Bronchus (tissue), 1 donor: ENCODE measurements around the genes SOCS4, KTN1 and CCDC198.

- PRO-cap = no peak
Measured at GRCh38 chr14:54785105-54785773, 117.4 kb downstream of the GCH1 start.

GRCh38 chr14:54842836-54843184 is 59.8 kb downstream of the GCH1 start:
- PRO-cap = no peak

DNA sequence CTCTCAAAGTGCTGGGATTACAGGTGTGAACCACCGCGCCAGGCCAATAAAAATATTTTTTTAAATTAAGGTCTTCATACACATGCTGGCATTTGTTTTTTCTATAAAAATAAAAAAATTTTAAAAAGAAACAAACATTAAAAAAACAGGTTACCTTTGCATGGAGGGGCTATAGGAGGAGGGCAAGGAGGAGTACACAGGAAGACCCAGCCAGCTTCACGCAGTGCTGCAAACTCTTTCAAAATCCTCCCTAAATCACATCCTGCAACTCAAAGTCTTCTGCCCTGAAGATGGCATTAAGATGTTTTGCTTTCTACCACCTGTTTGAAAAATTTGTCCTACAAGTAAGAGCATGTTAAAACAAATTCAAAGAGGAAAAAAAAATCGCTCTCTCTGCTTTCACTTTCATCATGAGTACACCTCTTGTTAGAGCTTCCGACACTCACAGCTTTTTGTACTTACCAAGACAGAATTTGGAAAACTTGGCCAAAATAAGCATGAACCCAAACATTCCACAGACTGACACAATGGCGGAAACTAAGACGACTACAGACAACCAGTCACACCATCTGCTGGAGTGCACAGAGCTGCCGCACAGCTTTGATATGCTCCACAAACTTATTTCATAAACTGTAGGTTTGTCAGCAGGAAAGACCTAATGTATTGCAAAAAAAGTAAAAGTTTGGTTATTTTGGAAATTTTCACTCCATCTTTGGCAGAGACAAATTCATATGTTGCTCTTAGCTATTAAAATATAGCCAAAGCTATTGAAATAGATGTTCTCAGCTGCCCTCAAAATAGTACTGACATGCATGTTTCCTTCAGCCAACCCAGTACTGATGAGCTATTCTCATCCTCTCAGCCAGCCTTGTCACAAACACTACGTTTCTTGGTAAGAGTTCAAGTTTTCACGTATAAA is 21.3 kb downstream of the GCH1 start:
- PRO-cap = unidirectional peak, plus-strand start at position 417 of the sequence; unidirectional peak, plus-strand start at position 563 of the sequence

DNA sequence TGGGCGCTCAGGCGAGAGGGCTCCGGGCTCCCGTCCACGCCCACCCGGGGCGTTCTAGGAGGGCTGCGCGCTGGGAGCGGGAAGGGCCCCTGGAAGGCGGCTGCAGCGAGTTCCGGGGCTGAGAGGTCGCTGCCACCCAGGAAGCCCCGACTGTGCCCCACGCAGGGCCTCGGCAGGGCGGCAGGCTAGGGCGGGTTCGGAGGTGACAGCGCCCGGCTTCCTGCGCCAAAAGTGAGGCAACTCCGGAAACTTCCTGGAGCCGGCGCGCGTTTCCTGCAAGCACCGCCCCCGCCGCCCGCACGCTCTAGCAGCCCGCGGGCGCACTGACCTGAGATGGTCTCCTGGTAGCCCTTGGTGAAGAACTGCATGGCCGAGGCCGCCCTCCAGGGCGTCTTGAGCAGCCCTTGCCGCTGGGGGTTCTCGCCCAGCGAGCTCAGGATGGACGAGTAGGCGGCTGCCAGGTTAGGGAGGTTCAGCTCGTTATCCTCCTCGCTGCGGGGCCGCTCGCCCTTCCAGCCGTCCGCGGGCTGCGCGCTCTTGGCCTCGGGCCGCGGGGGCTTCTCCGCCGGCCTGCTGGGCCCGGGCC is 540 bp downstream of the GCH1 start:
- PRO-cap = bidirectional peak, plus-strand start at position 333 of the sequence, minus-strand start at position 233 of the sequence

DNA sequence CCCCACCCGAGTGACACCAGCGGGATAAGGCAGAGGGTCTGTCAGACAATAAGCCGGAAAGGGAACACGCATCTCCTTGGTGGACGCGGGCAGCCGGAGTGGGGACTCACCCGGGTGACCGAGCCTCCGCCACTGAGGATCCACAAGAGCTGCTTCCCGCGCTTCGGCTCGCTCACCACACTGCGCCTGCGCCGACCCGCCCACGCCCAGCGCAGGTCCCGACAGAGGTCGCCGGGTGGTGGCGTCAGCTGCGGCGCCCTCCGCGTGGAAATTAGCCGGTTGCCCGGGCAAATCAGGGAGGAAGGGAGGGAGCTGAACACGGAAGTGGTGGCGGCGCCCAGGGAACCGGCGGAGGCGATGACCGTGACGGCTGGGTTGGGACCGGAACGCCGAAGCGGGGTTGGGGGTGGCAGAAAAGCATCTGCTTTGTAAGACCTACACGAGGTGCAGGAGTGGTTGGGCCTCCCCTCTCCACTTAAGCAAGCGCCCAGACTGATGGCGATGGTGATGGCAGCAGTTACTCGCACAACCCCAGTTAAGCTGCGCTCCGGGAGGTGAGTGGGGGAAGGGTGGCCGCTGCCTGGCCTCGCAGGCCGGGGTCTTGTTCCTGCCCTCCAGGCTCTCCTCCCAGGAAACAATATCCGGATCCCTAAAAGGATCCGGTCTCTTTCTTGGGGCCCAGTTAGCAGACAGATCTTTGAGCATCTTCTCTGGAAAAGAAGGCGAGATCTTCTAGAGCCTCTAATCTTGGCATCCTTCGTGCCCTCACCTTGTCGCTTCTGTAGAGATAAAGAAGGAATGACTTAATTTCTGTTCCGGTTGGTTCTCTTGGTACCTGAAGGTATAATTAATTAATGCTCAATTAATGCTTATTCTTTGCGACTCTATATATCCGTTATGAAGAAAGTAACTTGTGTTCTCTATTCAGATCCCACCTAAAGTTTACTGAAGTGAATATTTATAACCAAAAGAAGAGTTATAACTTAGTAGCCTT is at the start of gene SOCS4:
TSS of gene SOCS4 (plus strand) at position 319 of the 994 bp plus-strand sequence.
- PRO-cap = bidirectional peak, plus-strand start at position 343 of the sequence, minus-strand start at position 134 of the sequence; unidirectional peak, minus-strand start at position 781 of the sequence

DNA sequence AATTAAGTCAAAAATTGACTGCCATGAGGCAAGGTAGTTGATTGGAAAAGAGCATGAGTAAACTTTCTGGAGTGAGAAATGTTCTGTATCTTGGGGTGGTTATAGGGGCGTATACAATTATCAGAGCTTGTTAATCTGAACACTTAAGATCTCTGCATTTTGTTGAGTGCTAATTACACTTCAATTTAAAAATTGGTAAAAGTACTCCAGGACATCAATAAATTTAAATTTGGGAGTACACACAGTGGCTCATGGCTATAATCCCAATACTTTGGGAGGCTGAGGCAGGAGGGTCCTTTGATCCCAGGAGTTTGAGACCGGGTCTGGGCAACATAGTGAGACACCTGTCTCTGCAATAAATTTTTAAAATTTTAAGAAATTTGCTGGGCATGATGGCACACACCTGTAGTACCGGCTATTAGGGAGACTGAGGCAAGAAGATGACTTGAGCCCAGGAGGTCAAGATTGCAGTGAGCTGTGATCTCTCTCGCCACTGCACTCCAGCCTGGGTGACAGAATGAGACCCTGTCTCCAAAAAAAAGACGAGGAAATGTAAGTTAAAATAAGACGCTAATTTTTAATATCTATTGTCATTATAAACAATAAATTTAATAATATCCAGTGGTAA is 9.3 kb downstream of the MAPK1IP1L start:
- PRO-cap = no peak

- PRO-cap = no peak
Measured at GRCh38 chr14:55309839-55310409, 38.7 kb downstream of the FBXO34 start.

GRCh38 chr14:55333577-55334569 is 62.7 kb downstream of the FBXO34 start:
- PRO-cap = no peak

- PRO-cap = no peak
Measured at GRCh38 chr14:55352078-55352501, 59.5 kb downstream of the ATG14 start.

DNA sequence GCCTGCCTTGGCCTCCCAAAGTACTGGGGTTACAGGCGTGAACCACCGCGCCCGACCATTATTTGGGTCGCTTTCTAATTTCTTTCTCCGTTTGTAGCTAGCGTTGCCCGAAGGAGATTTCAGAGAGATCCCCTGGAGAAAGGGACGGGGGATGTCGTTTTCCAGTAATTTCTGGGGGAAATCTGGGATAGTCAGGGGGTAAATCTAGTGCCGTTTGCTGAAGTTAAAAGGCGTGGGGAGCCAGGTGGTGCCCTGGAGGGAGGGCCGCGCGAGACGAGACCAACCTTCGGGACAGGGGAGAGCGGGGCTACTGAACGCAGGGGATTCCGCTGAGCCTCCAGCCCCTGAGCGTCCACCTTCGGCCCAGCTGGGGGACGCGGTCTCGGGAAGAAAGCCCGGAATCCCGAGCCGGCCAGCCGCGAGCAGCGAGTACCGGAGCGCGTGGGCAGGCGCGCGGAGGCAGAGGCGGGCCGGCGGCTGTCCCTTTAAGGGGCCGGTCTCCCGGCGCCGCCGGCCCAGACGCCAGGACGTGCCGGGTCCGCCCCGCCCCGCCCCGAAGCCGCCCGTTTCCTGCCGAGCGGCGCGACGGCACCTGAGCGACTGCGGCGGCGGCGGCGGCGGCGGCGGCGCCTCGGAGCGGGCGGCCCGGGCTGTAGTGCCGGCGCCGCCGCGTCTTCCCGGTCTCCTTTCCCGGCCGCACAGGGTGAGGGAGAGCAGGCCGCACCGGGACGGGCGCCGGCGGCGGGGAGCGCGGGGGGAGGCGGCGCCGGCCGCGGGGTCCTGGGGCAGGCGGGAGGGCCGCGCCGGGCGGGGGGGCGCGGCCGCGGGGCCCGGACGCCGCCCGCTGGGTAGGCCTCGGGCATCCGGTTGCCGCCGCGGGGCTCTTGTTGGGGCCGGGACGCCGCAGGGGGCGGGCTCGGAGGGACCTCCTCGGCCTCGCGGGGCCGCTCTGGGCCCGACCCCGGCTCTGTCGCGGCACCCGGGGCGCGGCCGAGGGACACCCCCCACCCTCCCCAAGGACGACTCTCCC is at the start of gene KTN1:
TSS of gene KTN1 (plus strand) at position 556 of the 1,030 bp plus-strand sequence.
- PRO-cap = bidirectional peak, plus-strand start at position 595 of the sequence, minus-strand start at position 431 of the sequence; unidirectional peak, plus-strand start at position 887 of the sequence

- PRO-cap = bidirectional peak, plus-strand start at chr14:55706286, minus-strand start at chr14:55706076
Measured at GRCh38 chr14:55705872-55706530, 126.0 kb downstream of the KTN1 start.

GRCh38 chr14:55819439-55820039 is 239.5 kb downstream of the KTN1 start:
- PRO-cap = unidirectional peak, minus-strand start at chr14:55819663

DNA sequence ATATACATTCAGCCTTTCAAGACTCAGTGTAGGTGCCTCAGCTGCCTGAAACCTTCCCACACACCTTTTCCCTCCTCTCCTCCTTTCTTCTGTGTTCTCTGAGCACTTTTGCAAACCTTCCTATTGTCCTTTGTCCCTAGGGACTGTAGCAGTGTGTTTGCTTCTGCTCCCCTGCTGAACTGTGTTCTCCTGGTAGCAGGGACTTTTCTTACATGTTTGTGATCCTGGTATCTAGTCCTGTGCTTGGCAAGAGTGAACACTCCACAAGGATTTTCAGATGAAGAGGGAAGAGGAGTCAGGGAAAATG is 30.3 kb downstream of the PELI2 start:
- PRO-cap = no peak

- PRO-cap = no peak
Measured at GRCh38 chr14:56216971-56217410, 98.8 kb downstream of the PELI2 start.

DNA sequence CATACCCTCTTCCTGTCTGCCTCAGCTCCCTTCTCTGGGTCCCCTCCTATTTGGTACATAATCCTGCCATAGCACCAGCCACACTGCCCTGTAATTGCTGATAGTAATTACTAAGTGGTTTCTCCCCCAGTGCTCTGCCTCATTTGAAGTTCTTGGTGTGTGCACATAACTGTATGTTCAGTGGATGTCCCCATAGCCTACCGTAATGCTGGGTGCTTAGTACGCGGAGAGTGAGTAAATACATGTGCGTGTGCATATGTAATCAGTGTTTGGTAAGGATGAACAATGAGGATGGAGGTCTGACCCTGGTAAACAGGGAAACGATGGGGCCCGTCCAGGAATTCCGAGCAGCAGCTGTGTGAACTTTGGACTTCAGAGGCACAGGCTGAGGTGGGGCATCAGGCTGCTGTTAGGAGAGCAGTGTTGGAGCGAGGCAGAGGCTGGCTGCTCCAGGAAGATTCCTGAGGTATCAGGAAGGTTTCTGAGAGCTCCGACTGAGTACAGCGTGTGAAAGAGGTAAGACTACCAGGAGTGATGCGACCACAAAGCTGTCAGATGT is 106.7 kb downstream of the PELI2 start:
- PRO-cap = no peak

GRCh38 chr14:56812015-56812914 is 2.0 kb upstream of the OTX2 start:
- PRO-cap = no peak

- PRO-cap = no peak
Measured at GRCh38 chr14:56855704-56856451, 45.6 kb upstream of the OTX2 start.

GRCh38 chr14:57268101-57268320 is 694 bp downstream of the EXOC5 start:
- PRO-cap = no peak

DNA sequence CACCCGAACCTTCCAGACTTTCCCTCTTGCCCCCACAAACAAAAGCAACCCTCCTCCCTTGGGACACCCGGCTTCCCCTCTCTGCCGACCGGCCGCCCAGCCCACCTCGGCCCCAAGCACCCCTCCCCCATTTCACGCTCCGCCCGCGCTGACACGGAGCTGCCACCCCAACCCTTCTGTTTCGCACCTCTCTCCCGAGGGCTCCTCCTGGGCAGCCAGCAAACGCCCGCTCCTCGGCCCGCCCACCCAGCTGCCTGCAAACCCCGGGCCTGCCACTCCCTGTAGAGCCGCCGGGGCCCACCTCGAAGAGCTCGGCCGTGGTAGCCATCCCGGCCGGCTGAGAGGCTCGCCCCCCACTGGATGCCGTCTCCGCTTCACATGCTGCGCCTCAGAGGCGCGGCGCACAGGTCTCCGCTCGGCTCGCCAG is 371 bp downstream of the EXOC5 start:
- PRO-cap = bidirectional peak, plus-strand start at position 284 of the sequence, minus-strand start at position 178 of the sequence

- PRO-cap = no peak
Measured at GRCh38 chr14:57493432-57494155, at the start of gene CCDC198. Gene CCDC198 (minus strand): TSS chr14:57493857.